ENCODE results near the genes PKN1, DNAJB1, TECR and CYP4F3.

GRCh38 chr19:14432875-14433914, at the start of gene PKN1:
Gene PKN1 (plus strand): TSS chr19:14433306.
- RRBS, result 2% methylated on average over 61 of the region's 118 CpGs

- RRBS, result 91% methylated on average over 18 of the region's 37 CpGs
Observed at GRCh38 chr19:14471469-14472032, 3.6 kb downstream of the PTGER1 start.

- RRBS, result no CpG with 5 or more reads among the region's 10 CpGs
Observed at GRCh38 chr19:14477561-14478140, 2.5 kb upstream of the PTGER1 start.

- RRBS, result 2% methylated on average over 35 of the region's 104 CpGs
Observed at GRCh38 chr19:14517761-14518548, at the start of gene DNAJB1. Gene DNAJB1 (minus strand): TSS chr19:14518397.

GRCh38 chr19:14529396-14530456, at the start of gene TECR:
Gene TECR (plus strand): TSS chr19:14529594.
- RRBS, result no CpG with 5 or more reads among the region's 68 CpGs

GRCh38 chr19:14542391-14543442, 13.3 kb downstream of the TECR start:
- RRBS, result no CpG with 5 or more reads among the region's 14 CpGs

DNA sequence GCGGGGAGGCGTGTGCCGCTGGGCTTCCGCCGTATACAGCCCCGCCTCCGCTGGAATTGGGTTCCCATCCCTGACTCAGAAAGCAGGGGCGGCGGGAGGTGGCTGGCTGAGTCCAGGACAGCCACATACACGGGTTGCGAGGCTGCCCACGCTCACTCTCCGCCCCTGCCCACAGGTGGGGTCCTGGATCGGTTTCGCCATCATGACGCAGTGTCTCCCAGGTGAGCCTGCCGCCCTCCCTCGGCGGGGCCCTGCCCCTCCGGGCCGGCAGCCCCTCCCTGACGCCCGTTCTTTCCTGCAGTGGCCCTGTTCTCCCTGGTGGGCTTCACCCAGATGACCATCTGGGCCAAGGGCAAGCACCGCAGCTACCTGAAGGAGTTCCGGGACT, 6.4 kb downstream of the NDUFB7 start:
- RRBS, result no CpG with 5 or more reads among the region's 25 CpGs

DNA sequence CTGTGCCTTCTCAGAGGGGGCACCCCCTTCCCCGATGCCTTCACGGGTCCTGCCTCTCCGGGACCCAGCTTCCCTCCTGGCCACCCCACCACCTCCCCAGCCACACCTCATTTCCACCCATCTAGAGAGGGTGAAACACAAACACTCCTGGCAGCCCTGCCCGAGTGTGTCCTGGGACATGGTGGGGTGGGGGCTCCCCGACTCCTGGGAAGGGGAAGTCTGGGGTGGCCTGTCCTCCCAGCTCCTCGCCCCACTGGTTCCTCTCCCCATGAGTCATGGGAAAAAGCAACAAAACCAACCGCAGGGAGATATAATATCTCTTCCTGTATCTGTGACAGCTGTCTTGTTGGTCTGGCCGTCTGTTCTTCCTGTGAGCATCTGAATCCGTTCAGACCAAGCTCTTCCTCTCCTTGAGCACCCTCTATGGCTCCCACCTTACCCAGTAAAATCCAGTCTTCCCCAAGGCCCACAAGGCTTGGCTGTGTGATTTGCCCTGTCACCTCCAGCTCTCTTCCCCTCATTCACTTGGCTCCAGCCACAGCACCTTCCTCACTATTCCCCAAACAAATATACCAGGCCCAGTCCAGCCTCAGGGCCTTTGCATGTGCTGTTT, 6.8 kb upstream of the ADGRE2 start:
- RRBS, result no CpG with 5 or more reads among the region's 9 CpGs

- RRBS, result no CpG with 5 or more reads among the region's 38 CpGs
Observed at GRCh38 chr19:15022614-15023288, 12.2 kb downstream of the CCDC105 start.

- RRBS, result no CpG with 5 or more reads among the region's 13 CpGs
Observed at GRCh38 chr19:15159776-15160716, 34.5 kb upstream of the ILVBL start.

GRCh38 chr19:15194891-15195213, 5.9 kb downstream of the NOTCH3 start:
- RRBS, result no CpG with 5 or more reads among the region's 7 CpGs

DNA sequence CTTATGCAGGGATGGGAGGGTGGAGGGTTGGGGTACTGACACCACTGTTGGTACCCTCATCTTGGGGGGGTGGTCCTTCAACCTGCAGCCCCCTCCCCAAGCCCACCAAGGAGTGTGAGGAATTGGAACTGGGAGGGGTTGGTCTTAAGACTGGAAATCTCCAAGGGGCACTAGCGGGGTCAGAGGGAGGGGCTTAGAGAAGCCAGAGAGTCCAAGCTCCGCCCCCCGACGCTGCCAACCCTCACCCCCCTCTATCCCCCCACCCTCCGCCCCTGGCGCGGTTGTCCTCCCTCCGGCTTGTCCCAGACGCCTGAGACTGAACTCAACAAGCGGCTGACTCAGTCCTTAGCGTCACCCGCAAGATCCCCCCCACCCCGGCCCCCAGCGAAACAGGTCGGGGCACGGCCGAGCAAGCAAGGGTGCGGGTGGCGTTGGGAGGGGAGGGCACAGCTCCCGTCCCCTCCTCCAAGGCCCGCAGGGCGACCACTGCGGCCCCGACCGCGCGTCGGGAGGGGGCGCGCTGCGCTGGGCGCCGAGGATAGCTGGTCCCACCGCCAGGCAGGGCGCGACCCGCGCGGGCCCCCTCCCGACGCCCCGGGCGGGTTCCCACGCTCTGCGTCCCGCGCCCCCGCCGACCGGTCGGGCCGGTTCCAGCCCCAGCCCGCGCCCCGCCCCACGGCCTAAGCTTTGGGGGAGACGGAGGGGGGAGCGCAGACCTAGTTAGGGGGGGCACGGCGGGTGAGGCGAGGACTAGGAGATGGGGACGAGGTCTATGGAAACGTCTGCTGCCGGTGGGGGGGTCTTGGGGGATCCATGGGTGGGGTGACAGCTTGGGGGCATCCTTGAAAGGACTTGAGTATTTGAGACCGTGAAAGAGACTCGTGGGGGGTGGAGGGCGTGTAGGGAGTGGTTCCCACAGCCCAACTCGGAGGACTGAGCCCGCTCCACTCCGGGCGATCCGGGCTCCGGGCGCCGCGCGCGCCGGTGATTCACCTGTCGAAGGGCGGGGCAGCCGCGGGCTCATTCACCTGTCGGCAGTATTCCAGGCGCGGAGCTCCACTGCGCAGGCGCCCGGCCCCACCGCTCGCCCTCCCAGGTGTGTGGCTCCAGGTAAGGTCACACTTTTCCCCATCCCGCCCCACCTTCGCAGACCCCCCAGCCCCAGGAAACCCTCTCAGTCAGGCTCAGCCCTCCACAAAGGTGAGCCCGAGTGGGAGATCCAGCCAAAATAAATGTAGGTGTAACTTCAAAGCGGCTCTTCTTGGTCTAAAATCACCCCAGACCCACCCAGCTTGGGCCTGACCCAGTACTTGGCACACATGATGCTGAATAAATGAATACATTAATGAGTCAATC, 5.1 kb downstream of the NOTCH3 start:
- RRBS, result 57% methylated on average over 24 of the region's 95 CpGs

- RRBS, result no CpG with 5 or more reads among the region's 17 CpGs
Observed at GRCh38 chr19:15249616-15250698, 17.7 kb upstream of the EPHX3 start.

DNA sequence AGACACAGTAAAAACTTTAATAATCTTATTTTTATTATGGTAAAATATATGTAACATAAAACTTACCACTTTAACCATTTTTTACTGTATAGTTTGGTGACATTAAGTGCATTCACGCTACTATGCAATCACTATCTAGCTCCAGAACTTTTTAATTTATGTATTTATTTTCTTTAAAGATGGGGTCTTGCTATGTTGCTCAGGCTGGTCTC, 45.2 kb downstream of the BRD4 start:
- RRBS, result no CpG with 5 or more reads among the region's 1 CpG

DNA sequence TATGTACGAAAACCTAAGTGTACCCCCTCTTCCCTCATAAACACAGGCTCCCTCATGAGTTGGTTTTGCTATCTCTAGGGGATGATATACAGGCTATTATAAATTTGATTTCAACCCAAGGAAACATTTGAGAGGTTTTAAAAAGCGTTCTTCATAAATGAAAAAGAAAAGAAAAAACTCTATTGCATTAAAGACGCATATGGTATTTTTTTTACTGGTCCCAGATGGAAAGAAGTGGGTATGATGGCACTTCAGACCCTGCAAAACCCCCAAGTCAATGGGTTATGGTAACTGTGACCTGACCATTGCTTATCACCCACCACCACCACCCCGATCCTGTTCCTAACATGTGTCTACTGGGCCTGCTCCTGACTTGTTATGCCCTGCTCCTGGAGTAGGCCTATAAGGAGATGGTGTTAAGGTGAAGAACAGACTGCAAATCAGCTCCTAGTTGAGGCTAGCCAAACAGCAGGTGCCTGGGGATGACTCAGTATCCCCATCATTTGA, 41.5 kb downstream of the BRD4 start:
- RRBS, result no CpG with 5 or more reads among the region's 4 CpGs

- RRBS, result no CpG with 5 or more reads among the region's 12 CpGs
Observed at GRCh38 chr19:15293032-15293618, 39.2 kb downstream of the BRD4 start.

- RRBS, result no CpG with 5 or more reads among the region's 12 CpGs
Observed at GRCh38 chr19:15303822-15304642, 28.3 kb downstream of the BRD4 start.

DNA sequence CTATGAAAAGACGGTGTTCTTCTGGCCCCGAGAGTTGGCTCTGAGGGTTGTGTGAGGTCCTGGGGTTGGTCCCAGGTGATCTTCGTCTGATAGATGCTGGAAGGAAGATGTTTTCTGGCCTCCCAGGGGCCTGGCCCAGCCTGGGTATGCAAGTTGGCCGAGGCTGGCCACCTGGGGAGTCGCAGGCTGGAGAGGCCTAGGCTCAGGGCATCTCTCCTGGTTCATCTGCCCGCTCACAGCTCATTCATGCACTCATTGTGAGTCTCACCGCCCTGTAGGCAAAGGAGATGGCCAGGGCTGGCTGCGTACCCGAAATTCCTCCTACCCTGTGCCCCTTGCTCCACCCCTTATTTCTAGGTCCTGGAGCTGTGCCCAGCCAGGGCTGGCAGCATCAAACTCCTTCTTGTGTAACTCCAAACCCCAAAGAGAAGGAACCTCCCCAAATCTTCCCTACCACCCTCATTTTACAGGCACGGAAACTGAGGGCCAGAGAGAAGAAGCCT, 846 bp downstream of the CYP4F22 start:
- RRBS, result no CpG with 5 or more reads among the region's 10 CpGs

DNA sequence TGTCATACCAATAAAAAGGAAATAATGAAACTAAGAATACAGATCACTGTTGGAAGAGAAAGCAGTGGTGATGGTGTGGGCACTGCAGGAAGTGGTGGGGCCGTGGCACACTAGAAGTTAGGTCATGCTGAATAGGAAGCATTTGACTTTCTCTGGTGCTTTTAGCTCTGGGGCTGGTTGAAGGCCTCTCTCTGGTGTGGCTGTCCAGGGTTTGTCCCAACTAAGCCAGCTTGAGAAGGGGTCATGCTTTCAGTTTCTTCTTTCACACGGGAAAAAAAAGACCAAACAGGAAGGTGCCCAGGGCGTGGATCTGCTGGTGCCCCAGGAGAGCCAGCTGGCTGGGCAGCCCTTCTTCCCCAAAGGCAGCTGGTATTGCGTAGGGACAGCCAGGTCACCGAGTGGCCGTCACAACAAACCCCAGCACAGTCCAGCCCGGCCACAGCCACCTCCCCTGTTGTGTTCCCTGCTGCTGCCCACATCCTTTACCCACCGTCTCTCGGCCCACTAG, 6.5 kb downstream of the CYP4F22 start:
- RRBS, result no CpG with 5 or more reads among the region's 9 CpGs

- RRBS, result no CpG with 5 or more reads among the region's 19 CpGs
Observed at GRCh38 chr19:15640447-15641782, at the start of gene CYP4F3. Gene CYP4F3 (plus strand): TSS chr19:15640897.